ENCODE measurements around the genes PARVA, PTH and CALCB.

DNA sequence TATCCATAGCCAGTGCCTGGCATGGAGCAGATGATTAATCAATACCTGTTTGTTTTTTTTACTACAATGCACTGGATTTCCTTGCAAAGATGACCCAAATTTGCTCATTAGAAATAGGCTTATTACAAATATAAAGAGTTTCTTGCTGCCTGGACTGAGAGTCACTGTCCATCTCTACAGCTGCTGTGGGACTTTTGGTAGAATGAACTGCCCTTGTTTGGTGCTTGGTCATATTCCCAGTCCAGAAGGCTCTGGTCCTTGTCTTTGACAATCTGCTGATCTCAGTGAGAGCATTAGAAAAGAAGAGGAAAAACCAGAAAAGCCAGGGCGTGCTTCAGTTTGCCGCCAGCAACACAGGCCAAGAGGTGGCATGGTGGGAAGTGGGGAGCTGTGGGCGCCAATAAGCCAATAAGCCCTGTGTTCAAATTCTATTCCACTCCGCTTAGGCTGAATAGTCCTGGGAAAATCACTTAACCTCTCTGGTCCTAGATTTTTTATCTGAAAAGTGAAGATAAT is 48.2 kb upstream of the PARVA start:
- CAGE, long polyA plus RNA, result no peak
- RRBS, result no CpG with 5 or more reads among the region's 4 CpGs

DNA sequence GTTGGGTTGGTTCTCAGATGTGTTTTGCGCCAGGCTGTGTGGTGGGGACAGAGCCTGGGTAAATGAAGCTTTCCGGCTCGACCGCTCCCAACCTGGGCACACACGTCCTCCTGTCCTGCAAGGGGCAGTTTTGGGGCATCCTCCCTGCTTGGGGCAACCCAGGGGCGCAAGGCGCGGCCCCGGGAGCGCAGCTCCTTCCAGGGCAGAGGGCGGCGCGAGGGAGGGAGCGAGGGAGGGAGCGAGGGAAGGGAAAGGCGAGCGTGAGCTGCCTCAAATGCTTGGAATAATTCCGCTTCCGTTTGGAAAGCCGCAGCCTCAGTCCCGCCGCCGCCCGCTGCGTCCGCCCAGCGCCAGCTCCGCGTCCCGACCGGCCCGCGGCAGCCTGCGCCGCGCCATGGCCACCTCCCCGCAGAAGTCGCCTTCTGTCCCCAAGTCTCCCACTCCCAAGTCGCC is at the start of gene PARVA:
Gene PARVA, plus strand, starts transcription at position 318 of the 453 bp plus-strand sequence.
- CAGE, long polyA plus RNA, result no peak
- RRBS, result 2% methylated on average over 8 of the region's 39 CpGs

DNA sequence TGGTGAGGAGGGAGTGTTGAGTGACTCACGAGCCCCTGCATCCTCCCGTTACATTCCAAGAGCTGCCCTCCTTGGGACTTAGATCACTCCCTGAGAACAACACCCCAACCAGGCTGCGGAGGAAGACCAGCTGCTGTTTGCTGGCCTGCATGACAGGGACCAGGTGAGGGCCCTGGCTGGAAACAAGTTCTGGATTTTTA is 20.7 kb downstream of the PARVA start:
- CAGE, long polyA plus RNA, result no peak
- RRBS, result no CpG with 5 or more reads among the region's 3 CpGs

- CAGE, long polyA plus RNA, result no peak
- RRBS, result no CpG with 5 or more reads among the region's 2 CpGs
These were observed 119.0 kb downstream of the PARVA start for GRCh38 chr11:12496330-12496750.

- CAGE, long polyA plus RNA, result no peak
- RRBS, result no CpG with 5 or more reads among the region's 10 CpGs
These were observed 70.5 kb downstream of the TEAD1 start for GRCh38 chr11:12744661-12745259.

DNA sequence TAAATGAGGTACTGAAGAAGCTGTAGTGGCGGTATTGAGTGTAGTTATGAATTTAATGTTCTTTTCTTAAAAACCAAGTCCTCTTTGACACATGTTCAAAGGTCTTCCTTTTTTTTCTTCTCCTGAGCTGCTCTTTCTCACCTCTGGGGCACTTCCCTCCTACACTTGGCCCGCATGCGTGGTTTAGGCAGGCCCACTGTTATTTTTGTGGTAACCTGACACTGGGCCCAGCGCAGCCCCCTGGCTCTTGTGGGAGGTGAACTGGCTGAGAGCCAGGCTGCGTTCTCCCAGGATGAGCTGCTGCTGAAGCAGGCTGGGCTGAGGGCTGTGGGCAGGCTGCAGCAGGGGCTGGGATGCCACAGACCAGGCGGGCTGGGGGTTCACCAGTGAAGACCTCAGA is 72.3 kb downstream of the TEAD1 start:
- CAGE, long polyA plus RNA, result no peak
- RRBS, result no CpG with 5 or more reads among the region's 6 CpGs

GRCh38 chr11:12777918-12778658 is 103.9 kb downstream of the TEAD1 start:
- CAGE, long polyA plus RNA, result no peak
- RRBS, result no CpG with 5 or more reads among the region's 3 CpGs

DNA sequence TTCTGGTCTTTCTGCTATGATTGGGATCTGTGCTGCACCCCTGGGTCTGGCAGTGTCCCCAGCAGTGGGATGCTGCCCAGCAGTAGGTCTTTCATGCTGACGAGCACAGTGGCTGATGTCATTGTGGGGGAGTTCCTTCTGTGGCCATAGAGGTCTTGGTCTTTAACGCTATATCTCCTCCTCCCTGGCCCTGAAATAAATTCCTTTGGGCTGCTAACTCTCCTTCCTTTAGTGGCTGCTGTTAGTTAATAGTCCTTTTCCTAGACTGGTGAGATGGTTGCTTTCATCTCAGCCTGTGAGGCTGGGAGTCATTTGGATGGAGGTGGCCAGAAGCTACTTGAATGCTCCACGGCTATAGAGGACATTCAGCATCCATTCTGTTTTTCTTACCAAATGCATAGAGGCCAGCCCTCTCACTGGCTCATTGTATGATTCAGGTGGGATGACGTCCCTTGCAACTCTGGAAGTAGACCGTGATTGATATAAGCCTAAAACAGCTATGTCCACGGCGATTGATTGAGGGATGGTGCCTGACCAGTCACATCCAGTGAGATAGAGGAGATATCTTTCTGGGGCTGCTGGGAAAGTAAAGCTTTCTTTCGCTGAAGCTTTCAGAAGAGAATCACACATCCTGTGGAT is 136.5 kb downstream of the TEAD1 start:
- CAGE, long polyA plus RNA, result no peak
- RRBS, result no CpG with 5 or more reads among the region's 8 CpGs

GRCh38 chr11:12853584-12854362 is 155.3 kb upstream of the RASSF10 start:
- CAGE, long polyA plus RNA, result no peak
- RRBS, result no CpG with 5 or more reads among the region's 7 CpGs

- CAGE, long polyA plus RNA, result no peak
- RRBS, result no CpG with 5 or more reads among the region's 3 CpGs
These were observed at the start of gene PTH for GRCh38 chr11:13495793-13496350. Gene PTH (minus strand): TSS chr11:13495997.

GRCh38 chr11:14258003-14258775 is 100.8 kb downstream of the RRAS2 start:
- CAGE, long polyA plus RNA, result no peak
- RRBS, result no CpG with 5 or more reads among the region's 4 CpGs

- CAGE, long polyA plus RNA, result no peak
- RRBS, result no CpG with 5 or more reads among the region's 7 CpGs
These were observed 8.6 kb downstream of the RRAS2 start for GRCh38 chr11:14350281-14350812.

- CAGE, long polyA plus RNA, result no peak
- RRBS, result no CpG with 5 or more reads among the region's 3 CpGs
These were observed 43.9 kb downstream of the COPB1 start for GRCh38 chr11:14455544-14456213.

- CAGE, long polyA plus RNA, result no peak
- RRBS, result no CpG with 5 or more reads among the region's 9 CpGs
These were observed 853 bp upstream of the COPB1 start for GRCh38 chr11:14500238-14501090.

- CAGE, long polyA plus RNA, result no peak
- RRBS, result 5% methylated on average over 1 of the region's 35 CpGs
These were observed 12.6 kb upstream of the CYP2R1 start for GRCh38 chr11:14904501-14905183.

DNA sequence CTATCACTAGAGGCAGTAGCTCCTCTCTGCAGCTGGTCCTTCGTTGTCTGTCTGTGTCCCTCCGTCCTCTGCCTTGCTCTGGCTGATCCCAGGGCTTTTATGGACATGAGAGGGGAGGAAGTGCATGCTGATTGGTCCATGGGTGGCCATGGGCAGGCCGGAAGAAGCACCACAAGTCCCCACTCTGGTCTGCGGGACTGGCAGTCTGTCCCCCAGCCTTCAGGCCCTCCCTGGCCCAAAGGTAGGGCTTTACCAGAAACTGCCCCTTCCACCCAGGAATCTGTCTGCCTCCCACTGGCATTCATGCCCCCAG is 38.6 kb upstream of the CALCB start:
- CAGE, long polyA plus RNA, result no peak
- RRBS, result no CpG with 5 or more reads among the region's 4 CpGs

DNA sequence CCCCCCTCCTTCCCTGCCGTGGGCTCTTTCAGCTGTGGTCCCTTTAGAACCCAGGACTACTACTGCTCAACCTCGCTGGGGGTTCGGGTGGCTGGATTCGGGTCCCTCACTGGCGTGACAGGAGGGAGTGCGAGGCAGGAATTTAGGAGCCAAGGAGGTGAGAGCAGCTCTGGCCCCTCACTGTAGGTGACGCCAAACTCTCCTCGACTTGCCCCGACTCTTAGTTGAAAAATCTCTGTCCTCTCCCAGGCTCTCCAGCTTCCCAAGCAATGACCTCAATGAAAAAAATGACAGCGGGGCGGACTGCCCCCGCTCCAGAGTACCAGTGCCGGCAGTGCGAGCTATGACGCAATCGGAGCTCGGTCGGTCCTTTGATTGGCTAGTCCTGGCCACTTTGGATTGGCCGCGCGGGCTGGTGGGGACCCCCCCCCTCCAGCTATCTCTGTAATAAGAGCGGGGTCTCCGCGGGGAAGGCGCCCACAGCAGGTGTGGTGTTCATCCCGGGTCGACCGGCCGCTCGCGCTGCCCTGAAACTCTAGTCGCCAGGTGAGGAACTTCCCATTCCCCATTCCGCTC is at the start of gene CALCB:
Gene CALCB, plus strand, starts transcription at position 476 of the 576 bp plus-strand sequence.
- CAGE, long polyA plus RNA, result no peak
- RRBS, result no CpG with 5 or more reads among the region's 33 CpGs

GRCh38 chr11:15073694-15074428 is 468 bp downstream of the CALCB start:
- CAGE, long polyA plus RNA, result no peak
- RRBS, result 4% methylated on average over 15 of the region's 48 CpGs

DNA sequence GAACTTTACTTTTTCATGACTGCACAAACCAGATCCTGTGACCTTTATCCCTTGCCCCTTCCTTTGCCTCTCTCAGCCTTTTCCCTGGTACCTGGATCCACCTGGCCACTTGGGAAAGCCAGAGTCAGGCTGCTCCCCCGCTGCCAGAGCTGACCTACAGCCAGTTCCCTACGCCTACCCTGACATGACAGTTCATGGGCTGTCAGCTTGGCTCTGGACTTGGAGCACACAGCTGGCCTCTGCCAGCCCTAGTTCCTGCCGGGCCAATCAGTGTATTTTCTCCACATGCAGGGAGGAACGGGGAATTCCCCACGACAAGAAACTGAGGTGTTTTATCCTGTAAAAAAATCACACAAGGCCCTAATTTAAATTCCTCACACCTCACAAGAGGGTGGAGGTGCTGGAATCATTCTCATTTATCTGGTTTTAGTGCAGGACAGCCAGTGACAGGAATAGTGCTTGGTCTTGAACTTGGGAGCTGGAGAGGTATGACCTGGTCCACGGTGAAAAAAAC is 382.7 kb downstream of the INSC start:
- CAGE, long polyA plus RNA, result no peak
- RRBS, result no CpG with 5 or more reads among the region's 6 CpGs

DNA sequence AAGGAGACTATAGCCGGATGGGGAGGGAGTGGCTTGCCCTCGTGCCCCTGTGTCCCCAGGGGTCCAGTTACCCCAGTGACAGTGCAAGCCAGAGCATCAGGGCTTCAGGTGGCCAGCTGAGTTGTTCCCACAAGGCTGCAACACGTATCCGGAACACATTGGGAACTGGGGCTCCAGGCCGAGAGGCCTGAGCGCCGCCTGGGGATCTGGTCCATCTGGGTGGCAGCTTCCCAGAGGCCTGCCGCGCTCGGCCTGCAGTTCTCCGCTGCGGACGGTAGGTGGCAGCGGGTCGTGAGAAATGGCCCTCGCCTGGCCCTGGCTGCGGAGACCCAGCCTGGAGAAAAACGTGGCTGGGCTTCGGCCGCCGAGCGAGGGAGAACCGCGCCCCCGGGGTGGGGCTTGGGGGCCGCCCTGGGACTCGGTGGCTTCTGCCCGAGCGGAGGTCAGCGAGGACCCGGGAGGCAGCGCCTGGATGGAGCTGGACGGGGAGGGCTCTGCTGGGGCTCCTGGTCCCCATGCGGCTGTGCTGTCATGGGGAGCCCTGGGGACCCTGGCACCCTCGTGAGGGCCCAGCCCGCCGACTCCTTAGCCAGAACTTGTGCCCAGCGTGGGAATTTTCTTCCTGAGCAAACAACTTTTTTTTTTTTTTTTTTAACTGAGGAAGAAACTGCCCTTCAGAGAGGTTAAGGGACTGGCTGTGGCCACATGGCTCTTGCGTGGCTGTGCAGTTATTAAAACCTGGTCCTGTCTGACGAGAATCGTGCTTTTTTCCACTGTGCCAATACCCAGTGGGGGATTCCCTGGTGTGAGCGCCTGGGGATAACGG is 535.4 kb downstream of the INSC start:
- CAGE, long polyA plus RNA, result no peak
- RRBS, result 1% methylated on average over 7 of the region's 43 CpGs

Data from osteoblast (primary cell).